Bronchus fibroblast of lung (primary cell): ENCODE measurements around the genes CPLX4 and PHLPP1.

DNA sequence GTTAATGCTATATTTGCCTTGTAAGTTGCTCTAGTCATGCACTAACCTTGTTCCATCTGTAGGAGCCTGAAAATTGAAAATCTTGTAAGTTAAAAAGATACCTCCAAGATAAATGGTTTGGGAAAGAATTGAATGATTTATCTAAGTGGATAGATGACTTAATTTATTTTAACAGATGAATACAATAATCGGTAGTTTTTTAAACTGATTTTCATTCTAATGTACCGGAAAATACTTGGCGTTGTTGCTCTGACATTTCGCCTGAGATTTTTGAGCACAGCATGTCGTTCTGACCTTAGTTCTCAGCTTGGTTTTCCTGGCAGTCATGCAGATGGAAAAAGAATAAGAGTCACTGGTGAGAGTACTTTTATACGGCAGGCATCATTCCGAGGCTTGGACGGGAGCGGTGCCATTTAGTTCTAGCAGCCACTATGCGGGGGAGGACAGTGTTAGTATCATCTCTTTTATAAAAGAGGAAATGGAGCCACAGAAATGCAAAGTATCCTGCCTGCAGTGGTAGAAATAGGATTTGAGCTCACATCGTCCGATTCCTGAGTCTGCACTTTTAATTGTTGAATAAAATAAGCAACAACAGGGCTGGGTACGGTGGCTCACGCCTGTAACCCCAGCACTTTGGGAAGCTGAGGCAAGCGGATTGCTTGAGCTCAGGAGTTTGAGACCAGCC, 134.1 kb downstream of the ZNF532 start:
- RAMPAGE, long total RNA, result no peak

- RAMPAGE, long total RNA, result no peak
Measured at GRCh38 chr18:59140459-59140965, 828 bp downstream of the SEC11C start.

GRCh38 chr18:59318541-59319075, at the start of gene CPLX4:
Gene CPLX4, minus strand, starts transcription at chr18:59318649.
- RAMPAGE, long total RNA, result no peak

- RAMPAGE, long total RNA, result no peak
Measured at GRCh38 chr18:59352655-59353046, 6.4 kb downstream of the LMAN1 start.

- RAMPAGE, long total RNA, result no peak
Measured at GRCh38 chr18:59885580-59886363, 14.0 kb upstream of the PMAIP1 start.

DNA sequence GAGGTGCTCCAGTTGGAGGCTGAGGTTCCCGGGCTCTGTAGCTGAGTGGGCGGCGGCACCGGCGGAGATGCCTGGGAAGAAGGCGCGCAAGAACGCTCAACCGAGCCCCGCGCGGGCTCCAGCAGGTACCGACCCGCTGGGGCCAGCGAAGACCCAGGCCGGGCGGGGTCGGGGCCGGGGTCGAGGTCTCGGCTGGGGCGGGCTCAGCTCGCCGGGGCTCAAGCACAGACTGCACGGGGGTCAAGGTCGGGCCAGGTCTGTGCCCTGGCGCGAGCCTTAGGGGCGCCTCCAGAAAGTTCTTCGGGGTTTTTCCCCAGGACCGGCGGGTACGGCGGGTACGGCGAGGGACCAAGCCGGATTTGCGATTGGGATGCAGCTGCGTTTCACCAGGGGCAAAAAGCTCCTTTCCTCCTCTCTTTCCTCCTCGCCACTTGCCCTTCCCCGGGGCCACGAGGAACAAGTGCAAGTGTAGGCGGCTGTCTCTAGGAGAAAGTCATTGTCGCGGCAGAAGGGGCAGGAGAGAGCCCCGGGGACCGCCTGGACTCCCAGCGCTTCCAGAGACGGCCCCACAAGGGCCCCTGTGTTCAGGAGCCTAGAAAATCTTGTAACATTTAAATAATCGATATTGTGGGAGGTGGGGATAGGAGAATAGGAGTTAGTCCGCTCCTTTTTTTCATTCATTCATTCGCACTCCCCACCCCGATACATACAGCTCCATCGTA, 476 bp downstream of the PMAIP1 start:
- RAMPAGE, long total RNA, result no peak

DNA sequence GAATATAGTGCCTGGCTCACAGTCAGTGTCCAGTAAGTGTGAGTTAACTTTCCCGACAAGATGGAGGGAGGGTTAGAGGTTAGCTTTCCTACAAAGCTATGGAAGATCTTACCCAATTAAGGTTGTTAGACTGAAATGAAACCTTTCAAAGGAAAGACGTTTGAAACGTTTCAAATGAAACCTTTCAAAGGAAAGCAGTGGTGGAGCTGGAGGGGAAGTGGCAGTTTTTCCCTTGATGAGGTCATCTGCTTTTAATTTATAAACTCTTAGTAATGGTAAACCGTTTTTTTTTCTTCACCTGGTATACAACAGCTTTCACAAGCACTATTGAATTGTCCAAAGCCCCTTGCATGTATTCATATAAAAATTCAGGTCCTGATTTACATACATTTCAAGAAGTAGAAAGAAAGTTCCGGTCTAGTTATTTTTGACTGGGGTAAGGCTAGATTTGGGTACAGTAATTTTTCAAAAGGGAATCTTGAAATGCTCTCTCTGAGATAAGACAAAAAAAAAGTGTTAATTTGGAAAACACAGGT, 7.4 kb downstream of the PMAIP1 start:
- RAMPAGE, long total RNA, result no peak

GRCh38 chr18:61653929-61654276, 238.9 kb downstream of the RNF152 start:
- RAMPAGE, long total RNA, result no peak

- RAMPAGE, long total RNA, result no peak
Measured at GRCh38 chr18:61743112-61743488, 149.7 kb downstream of the RNF152 start.

DNA sequence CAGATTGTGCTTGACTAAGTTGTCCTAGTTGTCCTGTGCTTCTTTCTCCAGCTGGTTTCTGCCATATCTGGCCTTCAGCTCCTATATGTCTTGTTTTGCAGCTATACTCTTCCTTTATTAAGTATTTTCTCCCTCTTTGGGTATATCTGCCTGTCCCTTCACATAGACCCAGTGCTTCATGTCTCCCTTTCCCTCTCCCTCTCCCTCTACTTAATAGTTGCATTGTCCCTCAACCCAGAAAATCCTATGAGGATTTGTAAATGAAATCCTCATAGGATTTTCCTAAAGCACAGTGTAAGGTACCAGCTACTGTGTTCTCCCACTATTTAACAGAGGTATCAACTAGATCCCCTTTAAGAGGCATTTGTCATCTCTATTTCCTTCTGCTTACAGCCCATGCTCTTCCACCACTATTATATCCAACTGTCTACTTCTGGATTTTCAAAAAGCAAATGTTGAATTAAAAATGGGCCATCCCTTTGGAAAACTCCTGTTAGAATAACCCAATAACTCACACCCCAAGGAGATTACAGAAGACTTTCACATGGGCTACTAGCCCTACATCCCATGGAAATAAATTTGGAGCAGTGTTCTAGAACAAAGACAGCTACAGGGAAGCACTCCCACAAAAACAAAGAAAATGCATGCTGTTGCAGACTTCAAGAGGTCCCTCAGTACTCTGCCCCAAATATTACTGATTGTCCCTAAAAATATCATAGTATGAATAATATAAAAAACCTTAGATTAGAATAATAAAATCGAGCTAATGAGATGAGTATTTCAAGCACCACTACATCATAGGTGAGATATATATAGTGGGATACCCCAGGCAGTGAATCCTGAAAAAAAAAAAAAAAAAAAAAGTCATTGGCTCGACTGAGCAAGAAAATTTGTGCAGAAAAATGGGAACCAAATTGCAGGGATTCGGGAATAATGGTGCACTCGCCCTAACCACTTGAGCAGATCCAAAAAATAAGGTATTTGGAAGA, 83.5 kb downstream of the RNF152 start:
- RAMPAGE, long total RNA, result no peak

GRCh38 chr18:61864030-61864660, 28.7 kb downstream of the RNF152 start:
- RAMPAGE, long total RNA, result no peak

DNA sequence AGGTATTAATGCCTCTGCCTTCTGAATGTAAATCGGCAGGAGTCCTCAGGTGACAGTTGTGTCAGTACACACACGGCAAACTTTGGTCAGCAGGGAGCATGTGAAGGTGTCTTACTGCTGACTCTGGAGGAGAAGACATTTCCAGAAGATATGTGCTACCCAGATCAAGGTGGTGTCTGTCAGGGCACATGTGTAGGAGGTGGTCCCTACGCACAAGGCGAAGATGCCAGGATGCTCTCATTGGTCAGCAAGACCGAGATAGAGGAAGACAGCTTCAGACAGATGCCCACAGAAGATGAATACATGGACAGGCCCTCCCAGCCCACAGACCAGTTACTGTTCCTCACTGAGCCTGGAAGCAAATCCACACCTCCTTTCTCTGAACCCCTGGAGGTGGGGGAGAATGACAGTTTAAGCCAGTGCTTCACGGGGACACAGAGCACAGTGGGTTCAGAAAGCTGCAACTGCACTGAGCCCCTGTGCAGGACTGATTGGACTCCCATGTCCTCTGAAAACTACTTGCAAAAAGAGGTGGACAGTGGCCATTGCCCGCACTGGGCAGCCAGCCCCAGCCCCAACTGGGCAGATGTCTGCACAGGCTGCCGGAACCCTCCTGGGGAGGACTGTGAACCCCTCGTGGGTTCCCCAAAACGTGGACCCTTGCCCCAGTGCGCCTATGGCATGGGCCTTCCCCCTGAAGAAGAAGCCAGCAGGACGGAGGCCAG, 43.7 kb downstream of the TNFRSF11A start:
- RAMPAGE, long total RNA, result no peak

DNA sequence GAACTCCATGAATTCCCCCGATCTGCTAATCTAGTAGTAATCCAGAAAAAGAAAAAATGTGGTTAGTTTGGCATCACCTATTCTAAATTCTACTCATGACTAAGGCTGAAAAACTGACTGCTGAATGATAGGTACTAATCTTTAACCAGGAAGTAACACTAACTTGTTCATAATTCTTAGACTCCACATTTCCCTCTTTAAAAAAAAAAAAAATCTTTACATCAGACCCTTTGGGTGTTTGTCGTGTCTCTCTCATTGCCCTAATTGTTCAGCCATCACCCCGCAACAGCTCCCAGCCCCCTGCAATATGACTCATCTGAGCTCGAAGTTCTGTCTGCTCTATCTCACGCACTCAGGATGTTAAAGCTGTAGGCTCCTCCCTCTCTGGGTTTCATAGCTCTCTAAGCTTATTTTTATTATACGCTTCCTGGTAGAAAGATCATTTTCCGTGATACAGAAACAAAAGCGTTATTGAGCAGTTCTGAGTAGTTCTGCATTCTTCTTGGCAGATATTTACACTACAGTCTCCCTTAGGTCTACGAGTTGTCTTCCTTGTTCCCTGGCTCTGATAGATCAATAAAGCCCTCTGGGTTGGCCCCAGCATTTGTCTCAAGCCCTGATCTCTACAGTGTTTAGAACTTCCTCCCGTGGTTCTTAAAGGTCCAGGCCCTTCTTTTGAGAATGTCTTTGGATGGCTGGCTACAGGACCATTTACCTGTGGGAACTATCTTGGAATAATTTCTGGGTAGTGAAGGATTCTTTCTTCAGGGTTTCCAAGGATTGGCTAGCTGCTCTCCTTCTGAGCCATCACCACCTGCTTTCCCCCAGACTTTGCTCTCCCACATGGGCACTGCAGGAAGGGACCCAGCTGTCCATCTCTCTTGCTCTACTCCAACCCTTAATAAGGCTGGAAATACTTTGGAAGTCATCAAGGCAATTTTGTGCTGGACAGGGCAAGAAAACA, 95.7 kb downstream of the TNFRSF11A start:
- RAMPAGE, long total RNA, result no peak

DNA sequence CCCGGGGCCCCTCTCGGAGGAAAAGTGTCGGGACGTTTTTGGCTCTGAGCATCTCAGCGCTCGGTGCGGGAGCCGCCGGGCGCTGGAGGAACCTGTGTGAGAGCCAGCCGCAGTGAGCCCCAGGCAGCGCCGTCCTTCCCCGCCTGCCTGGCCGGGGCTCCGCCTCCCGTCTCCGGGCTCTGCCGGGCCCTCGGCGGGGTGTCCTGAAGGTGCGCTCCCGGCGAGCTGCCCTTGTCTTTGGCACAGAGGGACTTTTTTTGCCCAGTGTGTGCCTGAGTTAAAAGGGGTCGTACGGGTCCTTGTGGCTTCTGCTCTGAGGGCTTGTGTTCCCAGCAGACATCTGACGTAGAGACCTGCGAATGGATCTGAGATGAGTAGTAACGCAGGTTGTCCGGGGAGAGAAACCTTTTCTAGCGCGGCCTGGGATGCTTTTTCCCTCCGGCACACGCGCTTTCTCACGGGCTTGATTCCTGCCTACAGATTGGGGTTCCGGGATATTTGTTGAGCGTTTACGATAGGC, 1.9 kb downstream of the ZCCHC2 start:
- RAMPAGE, long total RNA, result no peak

DNA sequence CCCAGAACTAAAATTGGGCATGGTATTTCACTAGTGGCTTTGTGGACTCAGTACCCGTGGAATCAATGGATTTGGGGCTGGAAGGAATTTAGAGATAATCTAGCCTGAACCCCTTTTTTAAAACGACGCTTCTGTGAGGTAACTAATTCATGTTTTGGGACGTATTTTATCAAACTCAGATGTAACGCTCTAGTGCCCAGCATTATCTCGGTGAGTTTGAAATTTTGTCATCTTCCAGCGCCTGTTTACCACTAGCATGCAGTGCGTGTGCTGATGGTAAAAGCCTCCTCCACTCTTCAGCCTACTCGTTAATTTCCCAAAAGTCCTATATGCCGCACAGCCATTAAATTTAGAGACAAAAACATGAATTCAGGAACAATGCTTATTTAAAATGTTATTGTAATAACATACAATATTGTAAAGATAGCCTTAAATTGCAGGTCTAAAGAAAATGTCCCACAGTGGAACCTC, 2.7 kb downstream of the ZCCHC2 start:
- RAMPAGE, long total RNA, result no peak

DNA sequence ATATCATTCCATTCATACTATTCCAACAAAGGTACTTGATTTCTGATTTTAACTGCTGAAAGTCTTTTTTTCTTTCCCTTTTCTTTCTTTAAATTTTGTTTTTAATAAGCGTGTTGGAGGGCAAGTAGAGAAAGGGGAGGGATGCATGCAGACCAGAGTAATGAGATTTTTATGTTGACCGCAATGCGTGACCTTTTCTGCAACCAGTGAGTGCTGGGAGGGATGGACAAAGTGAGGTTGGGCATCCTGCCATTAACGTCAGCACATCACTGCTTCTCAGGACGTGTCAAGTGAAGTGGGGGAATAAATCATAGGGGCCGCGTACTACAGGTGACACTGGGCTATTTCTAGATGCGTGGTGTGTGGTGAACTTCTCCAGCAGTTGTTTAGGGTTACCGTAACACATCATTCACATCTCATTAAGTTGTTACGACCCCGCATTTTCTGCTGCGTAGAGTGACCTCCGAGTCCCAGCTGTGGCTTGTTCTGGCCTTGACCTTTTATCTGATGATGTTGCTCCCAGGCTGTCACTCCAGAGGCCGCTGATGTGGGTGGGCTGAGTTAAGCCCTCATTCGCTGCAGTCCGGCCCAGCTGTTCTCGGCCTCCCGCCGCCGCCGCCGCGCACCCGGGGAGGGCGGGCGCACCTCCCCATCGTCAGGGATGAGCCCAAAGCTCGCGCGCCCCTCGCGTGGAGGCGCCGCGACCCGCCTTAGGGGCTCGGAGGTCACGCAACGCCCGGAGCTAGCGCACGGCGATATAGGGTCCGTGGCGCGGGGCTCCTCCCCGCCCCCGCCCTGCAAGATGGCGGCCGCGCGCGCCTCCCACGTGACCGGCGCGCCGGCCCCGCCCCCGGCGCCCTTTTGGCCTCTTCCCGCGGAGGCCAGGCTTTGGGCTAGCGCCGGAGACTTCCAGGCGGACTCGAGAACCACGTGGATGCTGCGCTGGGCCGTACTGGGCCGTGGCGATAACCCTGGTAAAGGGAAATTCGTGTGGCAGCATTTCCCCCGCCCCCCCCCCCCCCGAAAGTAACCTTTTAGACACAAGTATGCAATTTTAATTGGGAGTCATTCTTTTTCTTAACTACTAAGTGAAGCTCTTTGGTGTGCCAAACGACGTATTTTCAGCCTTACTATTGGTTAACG, 3.6 kb downstream of the ZCCHC2 start:
- RAMPAGE, long total RNA, result no peak

- RAMPAGE, long total RNA, result no peak
Measured at GRCh38 chr18:62584489-62585205, 61.8 kb downstream of the ZCCHC2 start.

DNA sequence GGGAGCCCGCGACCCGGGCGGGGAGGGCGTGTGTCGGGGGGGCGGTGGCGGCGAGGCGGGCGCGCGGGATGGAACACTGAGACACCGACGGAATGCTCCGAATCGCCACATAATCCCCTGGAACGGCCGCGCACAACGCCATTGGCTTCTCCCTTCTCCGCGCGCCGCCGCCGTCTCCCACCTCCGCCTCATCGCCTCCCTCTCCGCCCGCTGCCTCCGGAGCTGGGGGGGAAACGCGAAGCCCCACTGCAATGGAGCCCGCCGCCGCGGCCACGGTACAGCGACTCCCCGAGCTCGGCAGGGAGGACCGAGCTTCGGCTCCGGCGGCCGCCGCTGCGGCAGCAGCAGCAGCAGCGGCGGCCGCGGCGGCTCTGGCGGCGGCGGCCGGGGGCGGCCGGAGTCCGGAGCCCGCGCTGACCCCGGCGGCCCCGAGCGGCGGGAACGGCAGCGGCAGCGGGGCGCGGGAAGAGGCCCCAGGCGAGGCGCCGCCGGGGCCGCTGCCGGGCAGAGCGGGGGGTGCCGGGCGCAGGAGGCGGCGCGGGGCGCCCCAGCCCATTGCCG, at the start of gene PHLPP1:
Gene PHLPP1, plus strand, starts transcription at position 109 of the 561 bp plus-strand sequence.
- RAMPAGE, long total RNA, result no peak

DNA sequence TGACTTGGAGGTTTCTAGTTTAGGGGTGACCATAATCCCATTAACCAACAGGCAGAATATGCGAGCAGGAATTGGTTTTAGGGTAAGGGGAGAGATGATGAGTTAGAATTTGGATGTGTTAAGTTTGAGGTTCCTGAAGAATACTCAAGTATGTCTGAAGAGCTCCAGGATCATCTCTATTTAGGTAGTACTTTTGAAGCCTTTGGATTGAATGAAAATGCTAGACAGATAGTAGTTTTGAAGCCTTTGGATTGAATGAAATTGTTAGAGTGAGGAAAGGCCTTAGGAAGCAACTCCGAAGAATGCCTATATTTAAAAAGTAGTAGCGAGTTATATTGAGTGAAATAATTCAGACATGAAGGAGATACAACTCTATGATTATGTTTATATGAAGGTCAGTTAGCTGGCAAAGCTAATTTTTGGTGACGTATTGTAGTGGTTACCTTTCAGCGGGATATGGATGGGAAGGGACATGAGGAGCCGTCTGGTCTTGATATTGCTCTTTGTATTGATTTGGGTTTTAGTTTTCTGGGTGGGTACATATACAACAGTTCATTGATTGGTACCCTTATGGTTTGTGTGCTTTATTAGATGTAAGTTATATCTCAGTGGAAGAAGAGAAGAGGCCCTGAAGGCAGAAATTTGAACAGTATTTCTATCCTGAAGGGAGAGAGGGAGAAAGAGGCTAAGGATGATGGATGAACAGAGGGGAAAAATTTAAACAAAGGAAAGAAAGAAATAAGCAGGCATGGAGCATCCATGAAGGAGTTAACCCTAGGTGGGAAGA, 23.8 kb downstream of the PHLPP1 start:
- RAMPAGE, long total RNA, result no peak

DNA sequence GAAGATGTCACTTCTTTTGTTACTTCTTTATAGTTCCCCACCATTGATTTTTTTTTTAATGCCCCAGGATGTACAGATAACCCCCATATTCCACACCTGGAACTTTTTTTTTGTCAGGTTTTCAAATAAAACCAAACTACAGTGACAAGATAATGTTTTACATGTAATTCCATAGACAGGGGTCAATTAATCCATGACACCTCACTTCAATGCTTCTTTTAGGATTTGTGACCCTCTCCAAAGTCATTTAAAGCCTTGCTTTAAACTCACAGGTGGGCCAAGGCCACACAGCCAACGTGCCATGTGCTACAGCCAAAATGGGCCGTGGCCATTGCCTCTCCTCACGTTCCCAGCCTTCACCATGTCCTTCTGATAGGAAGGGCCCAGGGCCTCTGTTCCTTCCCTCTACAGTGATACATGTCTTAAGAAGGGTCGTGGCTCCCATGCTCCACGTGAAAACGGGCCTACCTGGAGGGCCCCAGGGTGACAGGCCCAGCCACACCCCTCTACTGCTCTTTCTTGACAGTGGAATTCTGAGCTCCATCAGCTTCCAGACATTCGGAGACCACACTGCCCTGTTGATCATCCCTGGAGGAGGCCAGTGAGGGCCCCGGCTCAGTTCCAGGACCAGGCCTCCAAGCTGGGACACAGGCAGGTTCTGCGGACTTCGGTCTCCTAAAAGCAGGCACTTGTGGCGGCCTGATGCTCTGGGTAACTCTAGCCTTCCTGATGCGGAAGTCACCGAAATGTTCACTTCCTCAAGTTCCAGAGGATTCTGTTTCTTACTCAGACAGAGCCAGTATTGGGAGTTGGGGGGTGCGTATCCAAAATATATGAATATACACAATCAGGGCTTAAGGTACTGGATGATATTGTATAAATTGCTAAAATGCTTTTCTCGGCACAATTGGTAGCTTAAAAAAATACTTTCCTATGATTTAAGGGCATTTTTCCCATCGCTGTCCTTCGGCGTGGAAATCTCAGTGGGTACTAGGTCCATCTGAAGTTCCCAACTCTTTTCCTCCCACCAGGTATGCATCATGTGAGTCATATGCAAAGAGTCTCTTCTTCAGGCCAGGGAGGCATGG, 192.2 kb downstream of the BCL2 start:
- RAMPAGE, long total RNA, result no peak